IMR-90 (cell line): Measurements from ENCODE around the gene TAFA5.

GRCh38 chr22:48225553-48225916, 263.8 kb upstream of the TAFA5 start:
- RRBS: no CpG with 5 or more reads among the region's 4 CpGs
CAGE:
- cytosol, long polyA plus RNA: no peak
- long polyA plus RNA: no peak
- nucleus, long polyA plus RNA: no peak

- RRBS: 54% methylated on average over 1 of the region's 22 CpGs
CAGE:
- cytosol, long polyA plus RNA: no peak
- long polyA plus RNA: no peak
- nucleus, long polyA plus RNA: no peak
Measured at GRCh38 chr22:48396629-48397240, 92.6 kb upstream of the TAFA5 start.

GRCh38 chr22:48489006-48489911, at the start of gene TAFA5:
Gene TAFA5, plus strand, starts transcription at chr22:48489553.
- RRBS: 3% methylated on average over 86 of the region's 134 CpGs
CAGE:
- cytosol, long polyA plus RNA: no peak
- long polyA plus RNA: no peak
- nucleus, long polyA plus RNA: no peak

DNA sequence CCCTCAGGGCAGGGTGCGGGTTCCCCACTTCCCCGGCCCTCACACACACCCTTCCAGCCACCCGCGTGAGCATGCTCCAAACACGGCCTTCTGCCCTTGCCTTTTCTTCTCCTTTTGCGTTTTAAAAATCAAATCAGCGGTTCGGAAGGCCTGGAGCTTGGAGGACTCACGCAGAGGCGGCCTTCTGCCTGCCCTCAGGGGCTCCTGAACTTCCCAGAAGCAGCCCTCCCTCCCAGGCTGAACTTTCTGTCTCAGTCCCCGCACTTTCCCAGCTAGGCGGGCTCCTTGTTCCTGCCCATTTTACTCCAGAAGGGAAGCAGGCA, 98.3 kb downstream of the TAFA5 start:
- RRBS: no CpG with 5 or more reads among the region's 12 CpGs
CAGE:
- cytosol, long polyA plus RNA: no peak
- long polyA plus RNA: no peak
- nucleus, long polyA plus RNA: no peak

DNA sequence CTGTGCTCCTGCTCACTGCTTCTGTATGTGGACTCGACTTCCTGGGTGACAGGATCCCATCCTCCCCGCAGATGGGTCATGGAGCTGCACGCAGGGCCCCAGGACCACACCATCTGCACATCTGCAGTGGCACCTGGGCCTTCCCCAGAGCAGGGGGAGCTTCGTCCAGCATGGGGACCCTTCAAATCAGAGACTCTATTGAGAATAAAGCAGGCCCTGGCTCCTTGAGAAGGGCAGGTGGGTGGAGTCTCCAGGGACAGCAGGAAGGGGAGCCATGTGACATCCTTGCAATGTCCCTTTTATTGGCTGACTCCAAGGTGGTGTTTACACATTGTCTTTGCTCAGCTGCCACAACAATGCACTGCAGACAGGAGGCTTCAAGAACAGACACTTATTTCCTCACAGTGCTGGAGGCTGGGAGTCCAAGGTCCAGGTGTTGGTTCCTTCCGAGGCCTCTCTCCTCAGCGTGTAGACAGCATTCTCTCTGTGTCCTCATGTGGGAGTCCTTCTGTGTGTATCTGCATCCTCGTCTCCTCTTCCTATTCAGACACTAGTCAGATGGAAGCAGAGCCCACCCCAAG, 591.8 kb downstream of the BRD1 start:
- RRBS: no CpG with 5 or more reads among the region's 7 CpGs
CAGE:
- cytosol, long polyA plus RNA: no peak
- long polyA plus RNA: no peak
- nucleus, long polyA plus RNA: no peak

DNA sequence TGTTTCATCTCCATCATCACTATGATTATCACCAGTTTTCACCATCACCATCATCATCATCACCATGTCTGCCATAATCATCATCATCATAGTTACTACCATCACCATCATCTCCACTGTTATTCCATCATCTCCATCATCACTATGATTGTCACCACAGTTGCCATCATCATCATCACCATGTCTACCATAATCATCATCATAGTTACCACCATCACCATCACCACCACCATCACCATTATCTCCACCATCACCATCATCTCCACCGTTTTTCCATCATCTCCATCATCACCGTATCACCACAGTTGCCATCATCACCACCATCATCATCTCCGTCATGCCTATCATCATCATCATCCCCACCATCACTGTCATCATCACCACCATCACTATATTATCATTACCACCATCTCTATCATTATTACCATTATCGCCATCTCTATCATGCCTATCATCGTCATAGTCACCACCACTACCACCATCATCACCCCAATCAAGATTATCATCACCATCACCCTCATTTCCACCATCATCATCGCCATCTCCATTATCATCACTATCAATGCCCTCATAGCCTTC, 264.8 kb downstream of the BRD1 start:
- RRBS: no CpG with 5 or more reads among the region's 6 CpGs
CAGE:
- cytosol, long polyA plus RNA: no peak
- long polyA plus RNA: no peak
- nucleus, long polyA plus RNA: no peak

DNA sequence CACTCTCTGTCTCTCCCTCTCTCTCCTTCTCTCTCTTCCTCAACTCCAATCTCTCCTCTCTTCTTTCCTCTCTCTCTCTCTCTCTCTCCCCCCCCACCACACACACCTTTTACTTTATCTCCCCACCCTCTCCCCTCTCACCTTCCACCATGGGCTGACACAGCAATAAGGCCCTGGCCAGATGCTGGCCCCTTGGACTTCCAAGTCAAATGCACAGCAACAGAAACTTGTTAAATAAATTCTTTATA, 222.3 kb downstream of the BRD1 start:
CAGE:
- cytosol, long polyA plus RNA: no peak
- long polyA plus RNA: no peak
- nucleus, long polyA plus RNA: no peak

GRCh38 chr22:49656686-49657252, 170.9 kb downstream of the BRD1 start:
- RRBS: 49% methylated on average over 7 of the region's 25 CpGs
CAGE:
- cytosol, long polyA plus RNA: no peak
- long polyA plus RNA: no peak
- nucleus, long polyA plus RNA: no peak

DNA sequence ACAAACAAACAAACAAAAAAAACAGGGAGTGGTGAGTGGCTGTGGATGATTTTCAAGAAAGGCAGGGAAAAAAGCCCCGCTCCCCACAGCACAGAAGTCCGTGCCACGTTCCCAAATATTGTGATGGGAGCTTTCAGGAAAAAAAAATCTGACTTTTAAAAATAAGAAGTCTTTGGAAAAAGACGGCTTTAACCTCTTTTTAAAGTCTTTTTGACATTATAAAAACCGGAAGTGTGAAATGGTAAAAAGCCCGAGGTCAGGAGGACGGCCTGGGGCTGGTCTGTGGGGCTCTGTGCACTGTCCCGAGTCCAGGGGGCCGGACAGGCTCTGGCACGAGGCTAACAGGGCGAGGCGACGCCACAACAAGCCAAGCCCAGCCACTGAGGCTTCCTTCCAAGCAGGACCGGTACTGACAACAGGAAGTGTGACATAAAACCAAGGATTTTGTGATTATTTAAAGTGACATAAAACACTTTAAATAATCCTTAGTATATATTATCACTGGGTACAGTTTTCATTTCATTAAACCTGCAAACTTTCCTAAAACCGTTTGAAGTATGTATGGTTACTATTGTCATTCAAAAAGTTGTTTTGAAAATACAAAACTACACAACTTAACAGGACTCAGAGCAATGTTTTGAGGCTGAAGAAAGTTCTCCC, 39.2 kb downstream of the BRD1 start:
- RRBS: 43% methylated on average over 7 of the region's 15 CpGs
CAGE:
- cytosol, long polyA plus RNA: no peak
- long polyA plus RNA: no peak
- nucleus, long polyA plus RNA: no peak

- RRBS: 98% methylated on average over 5 of the region's 12 CpGs
CAGE:
- cytosol, long polyA plus RNA: no peak
- long polyA plus RNA: no peak
- nucleus, long polyA plus RNA: no peak
Measured at GRCh38 chr22:49808005-49808523, 19.6 kb downstream of the BRD1 start.

GRCh38 chr22:49824714-49825094, 3.0 kb downstream of the BRD1 start:
- RRBS: no CpG with 5 or more reads among the region's 4 CpGs
CAGE:
- cytosol, long polyA plus RNA: no peak
- long polyA plus RNA: no peak
- nucleus, long polyA plus RNA: no peak

DNA sequence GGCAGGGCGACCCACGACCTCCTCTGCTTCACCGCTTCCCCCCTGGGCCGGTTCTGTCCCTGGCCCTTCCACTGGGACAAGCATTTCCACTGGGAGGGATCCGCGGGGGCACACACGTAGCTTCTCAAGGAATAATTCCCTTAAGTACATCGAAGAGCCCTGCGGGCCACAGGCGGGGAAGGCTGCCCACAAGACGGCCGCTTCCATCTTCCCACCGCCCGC, 1.4 kb downstream of the BRD1 start:
- RRBS: 8% methylated on average over 4 of the region's 14 CpGs
CAGE:
- cytosol, long polyA plus RNA: no peak
- long polyA plus RNA: no peak
- nucleus, long polyA plus RNA: no peak

- RRBS: no CpG with 5 or more reads among the region's 5 CpGs
CAGE:
- cytosol, long polyA plus RNA: no peak
- long polyA plus RNA: no peak
- nucleus, long polyA plus RNA: no peak
Measured at GRCh38 chr22:49966310-49966730, 5.7 kb downstream of the PIM3 start.

GRCh38 chr22:50010581-50011173, 1.9 kb downstream of the IL17REL start:
- RRBS: 7% methylated on average over 15 of the region's 56 CpGs
CAGE:
- cytosol, long polyA plus RNA: no peak
- long polyA plus RNA: no peak
- nucleus, long polyA plus RNA: no peak

DNA sequence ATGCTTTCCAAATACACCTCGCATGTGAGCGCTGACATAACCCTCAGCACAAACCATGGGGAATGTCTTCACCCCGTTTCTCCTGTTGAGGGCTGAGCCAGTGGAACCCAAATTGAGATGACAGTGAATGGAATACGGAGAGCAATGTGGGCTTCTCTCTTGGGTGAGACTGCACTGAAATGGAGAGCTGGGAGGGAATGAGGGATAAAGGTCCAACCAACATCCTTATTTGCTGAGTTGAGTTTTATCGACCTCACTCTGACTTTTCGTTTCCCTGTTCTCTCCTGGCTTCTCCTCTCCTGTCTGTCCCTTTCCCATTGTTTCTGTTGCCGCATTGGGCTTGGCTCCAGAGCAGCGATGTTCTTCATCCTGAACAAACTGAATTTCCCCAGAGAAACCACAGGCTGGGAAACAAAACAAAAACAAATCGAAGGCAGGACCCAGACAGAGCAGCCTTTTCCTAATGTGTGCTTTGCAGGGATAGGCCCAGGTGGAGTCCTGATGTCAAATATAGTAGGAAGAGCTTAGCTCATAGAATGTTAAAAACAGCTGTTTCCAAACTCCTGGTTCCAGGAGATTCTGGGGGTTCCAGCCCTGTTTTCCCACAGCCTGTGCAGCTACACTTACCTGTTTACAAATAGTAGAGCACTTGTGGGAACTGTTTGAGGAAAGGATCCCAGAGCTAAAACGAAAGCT, 30.0 kb downstream of the MOV10L1 start:
- RRBS: no CpG with 5 or more reads among the region's 10 CpGs
CAGE:
- cytosol, long polyA plus RNA: no peak
- long polyA plus RNA: no peak
- nucleus, long polyA plus RNA: no peak

- RRBS: no CpG with 5 or more reads among the region's 9 CpGs
CAGE:
- cytosol, long polyA plus RNA: no peak
- long polyA plus RNA: no peak
- nucleus, long polyA plus RNA: no peak
Measured at GRCh38 chr22:50129384-50129834, 39.6 kb downstream of the MOV10L1 start.

- RRBS: no CpG with 5 or more reads among the region's 23 CpGs
CAGE:
- cytosol, long polyA plus RNA: no peak
- long polyA plus RNA: no peak
- nucleus, long polyA plus RNA: no peak
Measured at GRCh38 chr22:50182650-50183527, 2.8 kb upstream of the TRABD start.

DNA sequence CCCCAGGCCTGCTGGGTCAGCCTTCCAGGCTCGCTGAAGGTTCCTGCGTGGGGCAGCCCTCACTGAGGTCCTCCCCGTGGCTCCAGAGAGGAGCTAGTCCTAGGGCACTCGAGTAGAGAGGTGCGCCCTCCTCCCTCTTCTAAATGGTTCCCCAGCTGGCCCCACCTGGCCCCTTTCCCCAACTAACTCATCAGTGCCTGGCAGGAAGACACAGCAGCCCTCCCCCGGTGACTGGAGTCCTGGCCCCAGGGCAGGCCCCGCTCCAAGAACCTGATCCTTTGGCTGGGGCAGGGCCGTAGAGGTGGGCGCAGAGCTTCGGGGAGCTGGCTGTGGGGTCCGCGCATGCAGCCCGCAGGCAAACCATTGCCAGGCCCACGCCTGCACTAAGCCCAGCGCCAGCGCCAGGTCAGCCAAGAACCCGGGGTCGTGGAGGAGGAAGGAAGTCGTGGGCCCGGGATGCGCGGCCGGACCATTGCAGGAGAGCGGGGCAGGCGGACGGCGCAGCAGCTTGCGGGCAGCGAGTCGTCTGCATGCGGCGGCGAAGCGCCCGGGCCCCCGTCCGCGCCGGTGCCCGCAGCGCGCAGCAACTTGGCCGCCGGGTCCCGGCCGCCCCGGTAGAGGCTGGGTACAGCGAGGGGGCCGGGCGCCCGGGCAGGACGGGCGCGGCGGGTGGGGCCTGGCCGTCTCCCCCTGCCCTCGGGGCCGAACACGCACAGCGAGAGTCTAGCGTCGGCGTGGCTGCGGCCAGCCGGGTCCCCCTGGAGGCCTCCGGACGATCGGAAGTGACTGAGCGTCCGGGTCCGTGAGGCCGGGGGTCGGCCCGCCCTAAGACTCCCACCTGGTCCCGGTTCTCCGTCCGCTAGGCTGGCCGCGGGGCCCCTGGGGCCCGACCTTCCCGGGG, 1.0 kb upstream of the TRABD start:
- RRBS: 47% methylated on average over 27 of the region's 81 CpGs
CAGE:
- cytosol, long polyA plus RNA: no peak
- long polyA plus RNA: no peak
- nucleus, long polyA plus RNA: no peak

DNA sequence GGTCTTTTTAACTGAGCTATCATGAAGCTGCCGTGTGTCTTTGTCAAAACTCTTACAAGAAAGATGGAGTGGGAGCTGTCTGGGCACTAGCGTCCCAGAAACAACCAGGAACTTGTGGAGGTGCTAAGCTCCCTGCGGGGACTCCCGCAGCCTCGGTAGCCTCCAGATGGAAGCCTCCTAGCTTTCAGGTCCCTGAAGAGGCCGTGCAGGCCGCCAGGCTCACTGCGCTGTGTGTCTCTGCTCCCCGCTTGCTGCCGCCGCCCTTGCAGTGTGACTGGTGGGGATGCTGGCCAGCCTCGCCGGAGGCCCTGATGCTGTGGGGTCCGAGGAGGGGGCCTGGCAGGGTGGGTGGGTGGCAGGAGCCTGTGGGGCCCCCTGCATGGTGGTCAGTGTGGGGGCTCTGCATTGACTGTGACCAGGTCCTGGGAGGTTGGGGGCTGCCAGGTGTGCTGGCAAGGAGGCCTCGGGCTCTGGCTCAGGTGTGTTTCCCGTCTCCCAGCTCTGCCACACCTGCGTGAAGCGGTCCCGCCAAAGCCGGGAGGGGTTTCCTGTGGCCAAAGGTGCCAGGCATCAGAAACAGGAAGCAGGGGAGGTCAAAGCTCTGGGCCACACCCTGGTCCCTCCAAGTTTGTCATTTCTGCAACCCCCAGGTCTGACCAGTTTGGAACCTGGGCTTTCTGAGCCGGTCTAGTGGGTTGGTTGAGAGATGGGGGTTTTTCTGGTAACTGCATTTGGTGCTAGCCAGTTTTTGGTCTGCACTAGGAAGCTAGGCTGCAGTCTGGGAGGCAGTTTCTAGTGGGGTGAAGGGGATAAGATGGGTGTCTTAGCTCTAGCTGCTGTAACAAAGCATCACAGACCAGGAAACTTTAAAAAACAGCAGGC, 1.3 kb downstream of the TRABD start:
- RRBS: no CpG with 5 or more reads among the region's 21 CpGs
CAGE:
- cytosol, long polyA plus RNA: no peak
- long polyA plus RNA: no peak
- nucleus, long polyA plus RNA: no peak

DNA sequence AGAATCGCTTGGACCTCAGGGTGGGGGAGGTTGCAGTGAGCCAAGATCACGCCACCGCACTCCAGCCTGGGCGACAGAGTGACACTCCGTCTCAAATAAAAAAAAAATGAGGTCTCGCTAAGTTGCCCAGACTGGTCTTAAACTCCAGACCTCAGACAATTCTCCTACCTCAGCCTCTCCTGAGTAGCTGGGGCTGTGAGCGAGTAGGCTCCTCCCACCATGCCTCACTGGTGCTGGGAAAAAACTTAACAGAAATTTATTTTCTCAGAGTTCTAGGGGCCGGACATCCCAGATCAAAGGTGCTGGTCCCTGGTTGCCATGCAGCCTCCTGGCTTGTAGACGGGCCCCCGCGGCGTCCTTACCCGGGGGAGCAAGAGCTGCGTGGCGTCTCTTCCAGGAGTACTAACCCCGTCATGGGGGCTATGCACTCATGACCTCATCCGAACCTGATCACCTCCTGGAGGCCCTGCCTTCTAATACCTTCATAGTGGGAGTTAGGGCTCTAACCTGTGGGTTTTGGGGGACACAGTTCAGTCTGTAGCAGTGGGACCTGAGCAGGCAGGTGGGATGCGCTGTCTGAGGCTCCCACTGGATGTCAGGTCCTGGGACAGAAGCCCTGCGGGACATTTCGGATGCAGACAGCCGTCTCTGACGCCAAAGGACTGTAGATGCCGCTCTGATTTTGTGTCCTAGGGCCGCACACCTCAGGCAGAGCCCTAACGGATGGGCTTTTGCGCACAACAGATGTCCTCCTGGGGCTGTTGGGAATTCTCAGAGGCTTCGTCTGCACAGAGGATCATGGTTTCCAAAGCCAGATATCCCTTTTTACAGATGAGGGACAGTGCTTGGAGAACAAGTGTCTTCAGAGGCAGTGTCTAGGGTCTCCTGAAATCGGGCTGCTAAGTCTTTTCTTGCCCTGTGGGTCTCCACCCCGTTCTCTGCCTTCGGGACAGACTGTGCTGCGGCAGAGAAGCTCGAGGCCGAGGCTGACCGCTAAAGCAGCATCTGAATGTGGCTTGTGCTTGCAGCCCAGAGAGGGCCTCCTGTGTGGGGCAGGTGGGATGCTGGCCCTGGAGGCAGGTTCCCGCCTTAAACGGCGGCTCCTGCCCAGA, 2.8 kb downstream of the TRABD start:
- RRBS: over 99% methylated on average over 6 of the region's 37 CpGs
CAGE:
- cytosol, long polyA plus RNA: no peak
- long polyA plus RNA: no peak
- nucleus, long polyA plus RNA: no peak